AG09319 (cell line): ENCODE measurements around a stretch of chr9.

- RRBS, result 1% methylated on average over 4 of the region's 27 CpGs
These were observed 461 bp downstream of the SLC31A1 start for GRCh38 chr9:113221644-113222365.

DNA sequence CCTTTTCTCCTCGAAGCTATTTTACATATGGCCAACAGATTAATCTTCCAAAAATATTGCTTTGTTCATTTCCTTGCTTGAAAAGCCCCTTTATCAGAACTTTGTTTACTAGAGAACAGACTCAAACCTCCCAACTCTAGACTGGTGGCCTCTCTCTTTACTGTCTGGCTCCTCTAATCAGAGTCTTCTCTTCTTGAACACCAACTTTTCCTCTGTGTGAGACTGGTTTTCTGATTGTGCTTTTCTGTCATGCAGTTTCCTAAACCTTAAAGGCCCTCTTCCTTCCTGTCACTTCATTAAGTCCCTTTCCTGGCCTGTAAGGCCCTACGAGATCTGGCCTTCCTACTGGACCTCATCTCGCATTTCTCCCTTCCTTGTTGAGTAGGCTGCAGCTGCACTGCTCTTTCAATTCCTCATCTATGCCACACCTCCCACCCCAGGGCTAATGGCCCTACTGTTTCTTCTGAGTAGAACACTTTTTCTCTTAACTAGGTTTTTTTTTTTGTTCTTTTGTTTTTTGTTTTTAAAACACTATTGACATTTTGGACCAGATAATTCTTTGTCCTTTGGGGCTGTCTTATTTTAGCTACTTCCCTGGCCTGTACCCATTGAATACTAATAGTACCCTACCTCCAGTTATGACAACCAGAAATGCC, 5.8 kb downstream of the C9orf43 start:
- RRBS, result no CpG with 5 or more reads among the region's 3 CpGs

GRCh38 chr9:113491596-113491826, 28.0 kb downstream of the RGS3 start:
- RRBS, result no CpG with 5 or more reads among the region's 4 CpGs

DNA sequence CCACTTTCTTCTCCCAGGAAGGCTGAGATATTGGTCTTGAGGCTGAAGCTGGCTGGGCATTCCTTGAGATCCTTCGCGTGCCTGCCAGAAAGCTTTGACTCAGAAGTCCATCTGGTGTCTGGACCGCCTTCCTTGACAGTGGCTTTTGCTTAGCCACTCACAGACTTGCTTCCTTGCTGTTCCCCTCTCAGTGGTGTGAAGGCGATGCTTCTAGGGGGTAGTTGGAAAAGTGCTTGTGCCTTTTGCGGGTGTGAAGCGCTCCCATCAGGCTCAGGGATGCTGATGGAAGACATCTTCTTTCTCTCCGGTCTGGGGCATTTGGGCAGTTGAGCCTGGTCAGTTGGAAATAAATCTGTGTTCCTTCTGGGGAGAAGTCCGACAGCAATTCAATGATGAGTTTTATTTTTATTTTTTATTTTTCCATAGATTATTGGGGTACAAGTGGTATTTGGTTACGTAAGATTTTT, 46.0 kb downstream of the RGS3 start:
- RRBS, result no CpG with 5 or more reads among the region's 9 CpGs

- RRBS, result no CpG with 5 or more reads among the region's 3 CpGs
These were observed 54.6 kb downstream of the RGS3 start for GRCh38 chr9:113518111-113518544.

GRCh38 chr9:113593703-113594877, 130.6 kb downstream of the RGS3 start:
- RRBS, result 0% methylated on average over 1 of the region's 31 CpGs

DNA sequence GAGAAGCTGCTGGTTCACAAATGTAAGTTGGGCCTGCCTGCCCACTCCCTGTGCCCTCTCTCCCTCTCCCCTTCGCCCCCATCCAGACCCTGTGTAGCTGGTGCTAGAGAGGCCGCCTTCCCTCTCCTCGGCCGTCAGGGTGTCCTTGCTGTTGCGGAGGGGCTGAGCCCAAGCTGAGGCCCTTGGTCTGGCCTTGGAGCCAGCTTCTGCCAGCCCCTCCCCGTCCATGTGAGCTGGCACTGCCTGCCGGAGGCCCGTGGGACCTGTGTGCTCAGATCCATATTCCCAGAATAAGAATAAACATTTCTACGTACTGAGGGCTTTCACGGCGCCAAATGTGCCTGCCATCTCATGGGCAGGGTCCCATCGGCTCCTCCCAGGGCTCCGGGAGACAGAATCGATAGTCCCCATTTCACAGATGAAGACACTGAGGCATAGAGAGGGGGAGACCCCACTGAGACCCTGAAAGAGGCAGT, 131.5 kb downstream of the RGS3 start:
- RRBS, result no CpG with 5 or more reads among the region's 14 CpGs

- RRBS, result no CpG with 5 or more reads among the region's 3 CpGs
These were observed 21.8 kb upstream of the ZNF618 start for GRCh38 chr9:113854347-113854758.

DNA sequence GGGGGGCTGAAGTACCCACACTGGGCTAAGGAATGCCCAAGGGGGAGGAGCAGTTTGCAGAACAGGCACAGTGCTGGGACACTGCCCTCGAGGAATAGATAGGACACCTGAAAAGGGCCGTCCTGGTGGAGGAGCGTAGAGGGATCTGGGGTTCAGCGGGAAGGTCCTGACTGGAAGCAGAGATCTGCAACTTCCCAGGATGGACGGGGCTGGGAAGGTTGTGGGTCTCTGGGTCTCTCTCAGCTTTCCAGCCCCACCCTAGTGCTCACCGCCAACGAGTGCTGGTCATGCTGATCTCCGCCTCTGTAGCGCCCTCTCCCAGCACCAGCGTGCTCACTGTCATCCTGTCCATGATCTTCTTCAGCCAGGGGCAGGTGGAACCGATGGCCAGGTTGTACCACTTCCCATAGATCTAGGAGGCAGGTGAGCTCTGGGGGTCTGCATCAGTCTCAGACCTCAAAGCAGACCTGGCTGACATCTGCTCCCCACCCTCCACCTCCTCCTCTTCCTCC, 1.7 kb downstream of the AMBP start:
- RRBS, result no CpG with 5 or more reads among the region's 11 CpGs

DNA sequence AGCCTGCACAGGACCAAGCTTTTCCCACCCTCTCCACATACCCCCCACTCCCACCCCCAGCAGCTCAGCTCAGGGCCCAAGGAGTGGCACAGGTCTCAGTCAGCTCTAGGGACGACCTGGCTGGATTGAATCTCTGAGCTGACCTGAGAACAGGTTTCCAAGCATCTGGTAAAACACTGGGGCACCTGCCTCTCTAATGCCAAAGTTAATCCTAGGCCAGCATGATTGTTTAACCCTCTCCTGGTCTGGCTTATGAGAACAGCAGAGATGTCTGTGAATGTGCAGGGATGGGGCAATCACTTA, 520 bp upstream of the KIF12 start:
- RRBS, result no CpG with 5 or more reads among the region's 1 CpG

- RRBS, result no CpG with 5 or more reads among the region's 9 CpGs
These were observed 19.4 kb upstream of the KIF12 start for GRCh38 chr9:114118479-114119005.

DNA sequence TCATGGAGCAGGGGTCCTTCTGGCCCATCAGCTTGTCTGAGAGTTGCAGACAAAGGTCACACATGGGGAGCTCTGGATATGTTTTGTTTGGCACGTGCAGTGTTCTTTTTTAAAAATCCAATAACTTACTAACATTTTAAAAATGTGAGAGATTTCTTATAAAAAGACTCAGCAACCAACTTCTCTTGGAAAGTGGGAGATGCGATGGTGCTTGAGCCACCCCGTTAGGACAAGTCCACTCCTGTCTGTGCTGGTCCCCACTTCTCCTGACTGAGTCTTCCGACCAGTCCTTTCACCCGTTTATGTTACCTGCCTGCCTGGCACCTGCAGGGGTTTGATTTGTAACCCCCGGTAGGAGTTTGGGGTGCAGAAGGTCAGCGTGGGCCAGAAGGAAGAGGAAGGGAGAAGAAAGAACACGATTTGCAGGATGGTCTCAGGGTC, 14.5 kb downstream of the COL27A1 start:
- RRBS, result 64% methylated on average over 3 of the region's 8 CpGs

GRCh38 chr9:114249618-114250775, 72.9 kb upstream of the ORM1 start:
- RRBS, result 12% methylated on average over 4 of the region's 33 CpGs

DNA sequence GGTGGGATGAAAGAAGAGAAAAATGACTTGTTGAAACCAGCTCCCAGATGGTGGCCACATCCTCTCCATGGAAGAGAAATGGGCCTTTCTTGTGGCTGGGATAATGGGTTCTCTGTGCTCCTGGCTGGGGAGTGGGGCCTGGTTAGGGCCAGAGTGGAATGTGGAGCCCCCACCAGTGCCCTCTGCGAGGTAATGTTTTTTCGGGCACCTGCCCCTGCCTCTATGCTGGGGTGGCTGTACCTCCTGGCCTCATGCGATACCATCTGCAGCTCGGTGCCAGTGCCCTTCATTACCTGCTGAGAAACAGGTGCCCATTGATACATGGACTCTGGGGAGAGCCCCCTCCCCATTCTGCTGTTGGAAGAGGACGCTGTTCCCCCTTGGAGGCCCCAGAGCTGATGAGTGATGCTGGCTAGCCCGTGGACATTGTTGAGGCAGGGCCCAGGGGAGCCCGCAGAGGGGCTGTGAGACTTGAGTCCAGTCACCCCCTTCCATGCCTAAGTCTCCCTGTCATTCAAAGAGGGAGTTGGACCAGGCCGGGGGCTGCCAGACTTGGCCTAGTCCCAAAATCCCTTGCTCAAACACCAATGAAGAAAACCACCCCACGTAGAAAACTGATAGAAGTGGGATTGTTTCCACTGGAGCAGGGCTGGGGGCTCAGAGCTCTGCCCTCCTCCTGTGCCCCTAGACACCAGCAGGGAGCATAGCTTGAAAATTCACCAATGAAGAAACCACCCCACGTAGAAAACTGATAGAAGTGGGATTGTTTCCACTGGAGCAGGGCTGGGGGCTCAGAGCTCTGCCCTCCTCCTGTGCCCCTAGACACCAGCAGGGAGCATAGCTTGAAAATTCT, 55.1 kb upstream of the ORM1 start:
- RRBS, result no CpG with 5 or more reads among the region's 10 CpGs

- RRBS, result no CpG with 5 or more reads among the region's 22 CpGs
These were observed 34.6 kb upstream of the ORM1 start for GRCh38 chr9:114288106-114288863.

GRCh38 chr9:114332546-114332886, 2.8 kb downstream of the ORM2 start:
- RRBS, result no CpG with 5 or more reads among the region's 2 CpGs

- RRBS, result no CpG with 5 or more reads among the region's 13 CpGs
These were observed 14.6 kb downstream of the ORM2 start for GRCh38 chr9:114344269-114344653.

DNA sequence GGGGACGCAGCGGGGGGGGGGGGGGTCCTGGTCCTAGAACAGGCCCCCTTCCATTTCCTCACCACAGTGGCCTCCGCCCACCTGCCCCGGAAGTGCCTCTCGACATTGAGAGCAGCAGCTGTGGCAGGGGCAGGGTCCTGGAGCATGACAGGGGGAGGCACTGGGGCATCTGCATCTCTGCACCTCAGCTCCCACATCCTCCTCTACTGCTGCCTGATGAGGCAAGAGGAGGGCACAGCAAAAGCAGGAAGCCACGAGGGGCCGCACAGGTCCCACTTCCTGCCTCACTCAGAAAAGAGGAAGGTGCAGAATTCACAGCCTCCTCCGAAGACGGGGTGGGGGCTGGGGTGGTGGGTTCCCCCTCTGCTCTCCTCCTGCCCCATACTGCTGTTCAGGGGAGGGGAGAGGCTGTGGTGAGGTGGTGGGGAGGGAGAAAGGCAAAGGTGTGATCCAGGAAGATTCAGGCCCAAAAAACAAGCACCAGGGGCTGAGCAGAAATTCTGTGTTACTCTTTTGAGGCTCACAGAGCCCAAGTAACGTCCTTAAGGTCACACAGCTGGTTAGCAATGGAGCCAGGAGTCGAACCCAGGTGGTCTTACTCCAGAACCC, 14.7 kb downstream of the AKNA start:
- RRBS, result no CpG with 5 or more reads among the region's 11 CpGs

GRCh38 chr9:114452717-114453400, 52.4 kb downstream of the WHRN start:
- RRBS, result no CpG with 5 or more reads among the region's 4 CpGs

- RRBS, result no CpG with 5 or more reads among the region's 10 CpGs
These were observed 2.3 kb downstream of the WHRN start for GRCh38 chr9:114502856-114503521.